ENCODE results near the genes TM4SF20 and SP100.

DNA sequence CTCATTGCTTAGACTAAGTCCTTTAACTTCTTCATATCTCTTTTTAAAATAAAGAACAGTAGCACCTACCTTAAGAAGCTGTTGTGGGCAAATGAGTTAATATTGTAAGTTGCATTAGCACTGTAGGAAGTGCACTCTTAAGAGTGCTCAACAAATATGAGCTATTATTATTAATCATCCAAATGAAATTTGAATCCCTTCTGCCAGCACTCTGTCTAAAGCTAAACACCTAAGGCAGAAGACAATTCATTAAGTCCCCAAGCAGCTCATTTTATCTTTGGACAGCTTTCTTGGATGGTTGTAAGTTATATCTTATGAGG is 52.6 kb downstream of the NYAP2 start:
- PRO-cap, result no peak
- RAMPAGE, long total RNA, 2 experiments, result no peak in any of the 2 experiments

- PRO-cap, result no peak
- RAMPAGE, long total RNA, 2 experiments, result no peak in any of the 2 experiments
Measured at GRCh38 chr2:226721468-226722082, 78.0 kb downstream of the IRS1 start.

GRCh38 chr2:226733873-226734589 is 65.6 kb downstream of the IRS1 start:
- PRO-cap, result no peak
- RAMPAGE, long total RNA, 2 experiments, result no peak in any of the 2 experiments

- PRO-cap, result no peak
- RAMPAGE, long total RNA, 2 experiments, result no peak in any of the 2 experiments
Measured at GRCh38 chr2:226767565-226768040, 32.0 kb downstream of the IRS1 start.

DNA sequence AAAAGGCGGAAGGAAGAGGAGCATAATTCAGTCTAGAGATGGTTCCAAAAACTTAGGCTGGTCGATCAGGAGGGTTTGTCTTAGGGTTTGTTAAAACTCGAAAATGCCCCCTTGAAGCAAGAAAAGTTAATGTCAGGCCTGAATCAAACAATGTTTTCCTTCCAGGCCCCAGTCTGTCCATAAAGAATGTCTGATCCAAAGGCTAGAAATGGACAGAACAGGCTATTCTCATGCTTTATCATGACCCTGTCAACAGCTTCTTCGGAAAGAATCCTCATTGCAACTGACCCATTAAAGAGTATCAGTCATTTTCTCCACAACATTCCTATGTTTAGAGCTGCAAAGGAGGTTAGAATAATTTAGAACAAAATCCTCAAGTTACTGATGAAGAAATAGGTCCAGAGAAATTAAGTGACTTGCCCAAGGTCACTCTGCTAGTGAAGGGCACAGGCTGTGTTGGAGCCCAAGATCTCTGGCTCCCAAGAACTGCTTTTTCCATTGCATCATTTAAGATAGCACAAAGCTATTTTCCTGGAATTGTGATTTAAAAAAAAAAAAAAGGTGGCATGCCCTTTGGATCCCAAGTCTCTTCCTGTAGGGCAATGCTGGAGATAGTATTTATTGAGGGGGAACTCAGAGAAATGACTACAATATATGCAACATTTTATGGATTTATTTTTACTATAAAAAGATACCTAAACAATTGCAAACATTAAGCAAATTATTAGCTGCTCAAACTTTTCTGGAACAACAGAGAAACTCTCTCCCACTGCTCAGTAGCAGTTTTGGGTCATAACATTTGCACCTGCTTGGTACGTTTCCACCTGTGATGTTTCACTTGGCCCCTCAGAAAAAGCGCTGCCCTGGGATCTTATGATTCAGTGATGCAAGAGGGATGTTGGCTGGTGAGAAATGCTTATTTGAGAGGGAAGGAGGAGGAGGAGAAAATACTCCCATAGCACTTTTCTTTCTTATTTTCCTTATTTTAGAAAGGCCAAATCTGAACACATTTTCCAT is 9.5 kb downstream of the IRS1 start:
- PRO-cap, result unidirectional peak, plus-strand start at position 881 of the sequence
- RAMPAGE, long total RNA, 2 experiments, result no peak in any of the 2 experiments

DNA sequence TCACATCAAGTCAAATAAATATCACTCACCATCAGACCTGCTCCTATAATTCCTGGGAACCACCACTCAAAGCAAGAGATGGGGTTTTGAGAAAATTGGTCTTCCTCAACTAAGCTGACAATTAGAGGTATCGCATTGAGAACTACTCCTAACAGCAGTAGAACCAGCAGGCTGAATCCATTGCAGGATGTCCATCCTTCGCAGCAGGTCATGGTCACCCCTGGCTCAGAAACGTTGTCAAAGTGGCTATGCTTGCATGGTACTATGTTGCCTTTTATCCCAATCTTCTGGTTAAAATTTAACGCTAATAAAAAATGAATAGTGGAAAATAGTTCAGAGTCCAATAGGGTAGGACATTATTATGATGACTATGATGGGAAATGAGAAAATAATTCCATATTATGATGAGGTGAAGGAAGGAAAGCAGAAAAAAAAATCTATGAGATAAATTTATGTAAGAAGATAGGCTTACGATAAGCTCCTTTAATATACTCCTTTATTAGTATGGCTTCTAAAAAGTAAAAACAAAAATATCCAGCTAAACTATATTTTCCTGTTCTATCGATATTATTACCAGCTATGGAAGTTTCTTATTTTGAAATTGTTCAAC is at the start of gene TM4SF20:
Gene TM4SF20 (minus strand): TSS at position 250 of the 610 bp plus-strand sequence.
- PRO-cap, result no peak
- RAMPAGE, long total RNA, 2 experiments, result no peak in any of the 2 experiments

DNA sequence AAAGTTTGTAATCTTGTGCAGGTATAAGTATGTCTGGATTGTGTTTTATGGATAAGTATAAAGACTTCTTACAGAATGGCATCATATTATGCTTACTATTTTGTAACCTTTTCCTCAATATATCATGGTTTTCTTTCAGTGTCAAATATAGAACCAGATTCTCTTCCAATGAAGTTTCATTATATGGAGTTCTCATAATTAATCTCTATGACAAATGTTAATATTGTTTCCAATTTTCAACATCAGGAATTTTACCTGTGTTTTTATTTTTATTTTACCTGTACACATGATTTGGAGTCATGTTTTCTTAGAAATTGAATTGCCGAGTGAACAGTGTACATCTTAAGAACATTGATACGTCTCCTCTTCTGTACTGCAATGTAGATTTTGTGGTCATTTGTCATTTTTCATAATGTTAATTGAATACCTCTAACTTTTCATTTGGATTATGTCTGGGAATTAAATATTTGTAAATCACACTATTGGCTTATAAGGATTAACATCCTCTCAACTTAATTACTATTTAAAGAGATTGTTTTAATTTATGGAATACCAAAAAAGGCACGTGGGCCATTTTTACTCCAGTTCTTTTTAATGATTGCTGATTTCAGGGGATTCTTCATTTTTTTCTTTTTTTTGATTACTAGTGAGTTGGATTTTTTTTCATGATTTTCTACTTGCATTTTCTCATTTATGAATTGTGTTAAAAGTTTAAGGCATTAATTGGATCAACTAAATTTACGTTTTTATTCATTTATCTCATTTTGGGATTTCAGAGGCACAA is 35.4 kb upstream of the SCYGR2 start:
- PRO-cap, result no peak
- RAMPAGE, long total RNA, 2 experiments, result no peak in any of the 2 experiments

DNA sequence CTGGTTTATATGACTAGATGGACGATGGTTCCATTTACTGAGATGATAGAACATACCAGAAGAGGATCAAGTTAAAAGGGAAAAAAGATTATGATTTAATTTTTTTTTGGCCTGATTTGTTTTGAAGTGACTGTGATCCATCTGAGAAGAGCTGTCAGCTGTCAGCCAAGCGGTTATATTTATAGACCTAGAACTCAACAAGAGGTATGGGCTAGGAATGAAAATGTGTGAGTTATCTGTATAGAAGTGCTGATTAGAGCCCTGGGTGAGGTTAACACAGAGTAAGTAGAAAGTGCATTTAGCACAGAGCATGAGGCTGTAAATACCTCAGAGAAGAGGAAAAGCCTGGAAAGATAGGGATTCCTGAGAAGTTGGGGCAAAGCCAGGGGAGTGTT is 197.2 kb upstream of the SPHKAP start:
- PRO-cap, result no peak
- RAMPAGE, long total RNA, 2 experiments, result no peak in any of the 2 experiments

DNA sequence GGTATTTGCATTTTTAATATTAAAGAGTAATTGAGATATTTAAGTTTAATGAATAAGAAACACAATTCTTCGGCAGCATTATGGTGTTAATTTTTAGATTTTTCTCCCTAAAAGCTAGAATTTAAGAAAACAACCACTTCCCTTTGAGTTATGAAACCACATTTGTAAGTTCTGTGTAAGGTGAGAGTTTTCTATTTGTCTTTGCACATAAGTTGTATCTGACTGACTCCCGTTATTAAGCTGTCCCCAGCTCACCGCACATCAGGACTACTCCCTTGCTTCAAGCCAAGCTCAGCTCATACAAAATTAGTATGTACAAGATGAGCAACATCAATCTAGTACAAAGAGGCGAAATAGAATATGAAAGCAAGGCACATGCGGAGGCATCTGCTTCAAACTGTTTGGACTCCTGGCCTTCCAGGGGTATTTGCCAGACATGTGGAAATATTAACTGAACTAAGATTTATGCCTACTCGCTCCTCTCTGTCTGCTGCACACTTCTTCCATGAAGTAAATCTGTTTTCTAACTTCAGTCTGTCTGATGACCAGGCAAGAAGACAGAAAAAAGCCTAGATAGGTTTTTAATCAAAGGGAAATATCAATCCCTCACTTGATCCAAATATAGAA is 499.9 kb downstream of the PID1 start:
- PRO-cap, result no peak
- RAMPAGE, long total RNA, 2 experiments, result no peak in any of the 2 experiments

DNA sequence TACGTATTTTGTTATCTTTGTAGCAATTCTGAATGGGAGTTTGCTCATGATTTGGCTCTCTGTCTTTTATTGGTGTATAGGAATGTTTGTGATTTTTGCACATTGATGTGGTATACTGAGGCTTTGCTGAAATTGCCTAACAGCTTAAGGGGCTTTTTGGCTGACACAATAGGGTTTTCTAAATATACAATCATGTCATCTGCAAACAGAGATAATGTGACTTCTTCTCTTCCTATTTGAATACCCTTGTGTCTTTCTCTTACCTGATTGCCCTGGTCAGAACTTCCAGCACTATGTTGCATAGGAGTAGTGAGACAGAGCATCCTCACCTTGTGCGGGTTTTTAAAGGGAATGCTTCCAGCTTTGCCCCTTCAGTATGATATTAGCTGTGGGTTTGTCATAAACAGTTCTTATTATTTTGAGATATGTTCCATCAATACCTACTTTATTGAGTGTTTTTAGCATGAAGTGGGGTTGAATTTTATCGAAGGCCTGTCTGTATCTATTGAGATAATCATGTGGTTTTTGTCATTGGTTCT is 192.9 kb downstream of the PID1 start:
- PRO-cap, result no peak
- RAMPAGE, long total RNA, 2 experiments, result no peak in any of the 2 experiments

- PRO-cap, result no peak
- RAMPAGE, long total RNA, 2 experiments, result no peak in any of the 2 experiments
Measured at GRCh38 chr2:229116788-229117266, 154.3 kb downstream of the PID1 start.

DNA sequence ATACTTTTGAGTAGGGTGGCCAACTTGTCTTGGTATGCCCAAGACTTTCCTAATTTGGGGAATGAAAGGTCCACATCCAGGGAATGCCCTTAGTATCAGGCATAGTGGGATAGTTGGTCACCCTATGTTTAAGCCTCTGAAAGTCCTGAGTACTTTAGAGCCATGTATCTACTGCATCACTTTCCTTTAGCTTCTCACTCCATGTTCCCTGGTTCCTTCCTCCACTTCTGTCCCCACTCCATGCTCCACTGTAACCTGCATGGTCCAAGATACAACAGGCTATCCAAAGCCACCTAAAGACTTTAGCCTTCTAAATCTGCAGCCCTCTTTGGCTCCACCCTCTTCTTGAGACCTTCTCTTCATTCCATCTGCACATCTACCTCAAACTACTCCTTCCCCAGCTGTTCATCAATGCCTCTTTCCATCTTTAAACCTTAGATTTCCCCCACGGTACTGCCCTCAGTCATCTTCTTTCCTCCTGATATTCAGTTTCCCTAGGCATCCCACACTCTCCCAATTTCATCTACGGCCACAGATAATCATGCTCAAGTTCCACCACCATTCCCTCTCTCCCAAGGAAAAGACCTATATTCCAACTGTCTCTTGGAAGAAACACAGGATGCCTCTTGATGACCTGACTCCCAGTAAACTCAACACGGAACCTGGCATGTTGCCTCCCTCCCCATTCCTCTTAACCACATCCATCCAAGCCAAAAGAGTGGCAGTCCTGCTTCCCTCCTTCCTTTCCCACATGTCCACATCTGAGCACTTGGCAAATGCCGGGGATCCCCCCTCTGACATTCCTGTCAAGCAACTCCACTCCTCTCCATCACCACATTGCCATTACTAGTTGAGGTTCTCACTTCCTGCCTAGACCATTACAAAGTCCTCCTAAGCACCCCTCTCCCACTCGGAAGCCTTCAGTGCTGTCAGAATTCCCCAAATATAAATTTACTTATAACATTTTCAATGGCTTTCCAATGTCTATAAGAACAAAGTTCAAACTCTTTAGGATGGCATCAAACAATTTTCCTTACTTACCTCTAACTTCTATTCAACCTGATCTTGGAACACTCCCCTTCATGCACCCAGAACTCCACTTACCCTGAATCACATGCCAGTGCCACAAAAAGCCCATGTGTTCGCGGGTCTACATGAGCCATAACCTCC is 49.6 kb downstream of the PID1 start:
- PRO-cap, result no peak
- RAMPAGE, long total RNA, 2 experiments, result no peak in any of the 2 experiments

GRCh38 chr2:229231392-229232289 is 39.4 kb downstream of the PID1 start:
- PRO-cap, result no peak
- RAMPAGE, long total RNA, 2 experiments, result no peak in any of the 2 experiments

GRCh38 chr2:229266819-229267442 is 4.2 kb downstream of the PID1 start:
- PRO-cap, result no peak
- RAMPAGE, long total RNA, 2 experiments, result no peak in any of the 2 experiments

DNA sequence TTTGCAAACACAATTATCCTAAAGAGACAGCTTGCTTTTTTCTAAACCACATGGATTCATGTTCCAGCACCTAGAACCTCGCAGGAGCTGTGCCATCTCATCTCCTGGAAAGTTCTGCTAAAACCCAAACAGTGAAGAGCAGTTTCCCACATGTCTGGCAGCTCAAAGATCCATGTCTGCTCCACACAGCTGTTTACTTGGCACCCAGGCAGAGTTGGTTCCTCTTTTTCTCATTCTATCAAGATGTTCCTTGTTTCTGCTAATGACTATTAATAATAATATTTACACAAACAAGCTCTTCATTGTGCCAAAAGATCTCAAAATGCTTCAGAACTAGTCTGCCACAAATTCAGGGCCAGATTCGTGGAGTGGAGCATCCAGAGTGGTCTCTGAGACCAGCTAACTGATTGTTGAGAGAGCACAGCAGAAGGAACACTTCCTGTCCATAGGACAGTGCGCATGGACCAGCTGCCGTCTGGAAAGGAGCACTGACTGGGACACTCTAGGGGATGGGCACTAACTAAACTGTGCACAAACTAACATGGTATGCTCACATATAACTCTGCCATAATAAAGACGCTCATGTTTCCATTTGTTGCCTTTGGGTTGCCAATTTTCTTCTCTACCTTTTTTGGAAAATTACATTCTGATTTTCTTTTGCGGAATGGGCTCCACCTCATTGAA is 30.3 kb upstream of the PID1 start:
- PRO-cap, result no peak
- RAMPAGE, long total RNA, 2 experiments, result no peak in any of the 2 experiments

- PRO-cap, result no peak
- RAMPAGE, long total RNA, 2 experiments, result no peak in any of the 2 experiments
Measured at GRCh38 chr2:230227342-230227654, 1.8 kb downstream of the SP140 start.

DNA sequence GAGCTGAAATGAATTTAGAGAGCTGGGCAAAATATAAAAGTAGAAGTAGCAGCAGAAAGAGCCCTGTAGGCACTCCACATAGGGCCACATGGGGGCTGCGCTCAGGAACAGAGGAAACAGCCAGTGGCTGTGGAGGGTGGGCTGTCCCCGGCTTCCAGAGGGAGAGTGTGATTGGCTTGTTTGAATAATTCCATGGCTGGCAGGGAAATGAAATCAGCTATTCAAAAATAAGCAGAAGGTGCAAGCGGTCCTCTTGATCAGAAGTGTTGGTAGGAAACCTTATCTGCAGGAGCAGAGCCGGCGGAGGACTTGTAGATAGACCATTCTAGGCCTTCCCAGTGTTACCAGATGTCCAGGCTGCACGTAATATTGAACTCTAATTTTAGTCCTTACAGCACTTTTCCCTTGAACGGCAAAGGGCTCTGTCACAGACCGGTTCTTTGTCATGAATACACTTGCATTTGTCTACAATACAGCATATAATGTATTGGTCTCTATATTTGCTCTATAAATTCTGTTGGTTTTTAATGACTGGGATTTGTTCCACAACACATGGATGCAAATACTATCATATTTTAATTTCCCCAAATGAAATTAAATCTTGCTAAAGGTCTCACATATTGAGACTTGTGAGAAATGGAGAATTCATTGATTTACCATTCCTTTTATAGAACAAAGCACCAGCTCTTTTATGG is 17.2 kb upstream of the SP100 start:
- PRO-cap, result no peak
- RAMPAGE, long total RNA, 2 experiments, result no peak in any of the 2 experiments

- PRO-cap, result bidirectional peak, plus-strand start at chr2:230416205, minus-strand start at chr2:230416130; unidirectional peak, plus-strand start at chr2:230416572; unidirectional peak, plus-strand start at chr2:230416630
- RAMPAGE, long total RNA, 2 experiments, result start-site peak on the plus strand in 2 of 2 experiments, at chr2:230416195-230416225 at its widest, 307 to 398 reads per replicate
Measured at GRCh38 chr2:230415713-230416847, at the start of gene SP100. SP100 (plus strand) TSS chr2:230416201.

GRCh38 chr2:230498633-230498908 is 82.6 kb downstream of the SP100 start:
- PRO-cap, result no peak
- RAMPAGE, long total RNA, 2 experiments, result no peak in any of the 2 experiments

GRCh38 chr2:230717215-230718041 is 4.8 kb downstream of the CAB39 start:
- PRO-cap, result no peak
- RAMPAGE, long total RNA, 2 experiments, result no peak in any of the 2 experiments

Measured in prostate gland (tissue), 2 donors.